Caco-2 (cell line): ENCODE measurements around a stretch of chr13.

- PRO-cap: no peak
- RRBS: no CpG with 5 or more reads among the region's 7 CpGs
These were observed 14.6 kb downstream of the ZIC2 start for GRCh38 chr13:99996240-99996493.

- PRO-cap: no peak
- RRBS: no CpG with 5 or more reads among the region's 1 CpG
These were observed 185.8 kb downstream of the GGACT start for GRCh38 chr13:100402846-100403128.

GRCh38 chr13:100540103-100540574, 48.5 kb downstream of the GGACT start:
- PRO-cap: no peak
- RRBS: no CpG with 5 or more reads among the region's 15 CpGs

GRCh38 chr13:100674984-100675553, 474 bp upstream of the TMTC4 start:
- PRO-cap: bidirectional peak, plus-strand start at chr13:100675060, minus-strand start at chr13:100674795
- RRBS: 3% methylated on average over 30 of the region's 53 CpGs

DNA sequence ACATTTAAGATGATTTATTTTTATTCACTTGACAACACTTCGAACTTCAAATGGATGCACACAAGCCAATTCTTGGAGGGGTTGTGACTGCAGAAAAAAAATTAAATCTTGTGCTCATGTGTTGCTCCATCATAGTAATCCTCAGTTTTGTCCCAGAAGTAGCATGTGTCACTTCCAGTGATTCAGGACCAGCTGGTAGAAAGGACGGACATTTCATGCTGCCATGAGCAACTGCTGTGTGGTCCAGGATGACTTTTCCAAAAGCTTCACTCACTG, 71.1 kb downstream of the ITGBL1 start:
- PRO-cap: no peak
- RRBS: no CpG with 5 or more reads among the region's 2 CpGs

DNA sequence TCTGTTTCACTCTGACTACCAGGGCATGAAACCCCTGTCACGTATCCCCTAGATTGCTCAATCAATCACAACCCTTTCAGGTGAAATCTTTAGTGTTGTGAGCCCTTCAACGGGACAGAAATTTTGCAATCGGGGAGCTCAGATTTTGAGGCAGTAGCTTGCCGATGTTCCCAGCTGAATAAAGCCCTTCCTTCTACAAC, 176.8 kb downstream of the FGF14 start:
- PRO-cap: no peak
- RRBS: no CpG with 5 or more reads among the region's 4 CpGs

DNA sequence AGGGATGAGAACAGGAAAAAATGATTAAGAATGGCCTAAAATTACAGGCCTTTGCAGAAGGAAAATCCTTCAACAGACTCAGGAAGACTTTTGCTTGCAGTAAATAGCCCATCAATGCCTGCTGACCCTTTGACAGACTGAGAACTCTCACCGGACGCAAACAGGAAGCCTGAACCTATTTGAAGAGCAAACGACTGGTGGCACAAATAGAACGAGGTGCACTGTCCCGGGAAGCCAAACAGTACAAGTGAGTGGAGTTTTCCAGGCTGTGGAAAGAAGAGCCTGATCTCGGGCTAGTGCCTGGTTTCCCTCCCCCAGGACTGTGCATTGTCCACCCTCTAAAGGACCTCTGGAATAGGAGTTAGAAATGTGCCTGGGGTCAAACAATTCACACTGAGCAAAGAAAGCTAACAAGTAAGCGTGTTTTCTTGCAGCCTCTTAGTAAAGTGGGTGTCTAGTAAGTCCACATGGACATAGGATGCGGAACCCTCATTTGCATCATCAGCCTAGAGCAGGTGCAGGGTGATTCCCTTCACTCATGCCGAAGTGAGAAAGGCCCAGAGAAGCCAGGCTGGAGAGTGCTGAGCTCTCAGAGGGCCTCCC, 319.7 kb upstream of the FGF14 start:
- PRO-cap: no peak
- RRBS: 51% methylated on average over 4 of the region's 9 CpGs

DNA sequence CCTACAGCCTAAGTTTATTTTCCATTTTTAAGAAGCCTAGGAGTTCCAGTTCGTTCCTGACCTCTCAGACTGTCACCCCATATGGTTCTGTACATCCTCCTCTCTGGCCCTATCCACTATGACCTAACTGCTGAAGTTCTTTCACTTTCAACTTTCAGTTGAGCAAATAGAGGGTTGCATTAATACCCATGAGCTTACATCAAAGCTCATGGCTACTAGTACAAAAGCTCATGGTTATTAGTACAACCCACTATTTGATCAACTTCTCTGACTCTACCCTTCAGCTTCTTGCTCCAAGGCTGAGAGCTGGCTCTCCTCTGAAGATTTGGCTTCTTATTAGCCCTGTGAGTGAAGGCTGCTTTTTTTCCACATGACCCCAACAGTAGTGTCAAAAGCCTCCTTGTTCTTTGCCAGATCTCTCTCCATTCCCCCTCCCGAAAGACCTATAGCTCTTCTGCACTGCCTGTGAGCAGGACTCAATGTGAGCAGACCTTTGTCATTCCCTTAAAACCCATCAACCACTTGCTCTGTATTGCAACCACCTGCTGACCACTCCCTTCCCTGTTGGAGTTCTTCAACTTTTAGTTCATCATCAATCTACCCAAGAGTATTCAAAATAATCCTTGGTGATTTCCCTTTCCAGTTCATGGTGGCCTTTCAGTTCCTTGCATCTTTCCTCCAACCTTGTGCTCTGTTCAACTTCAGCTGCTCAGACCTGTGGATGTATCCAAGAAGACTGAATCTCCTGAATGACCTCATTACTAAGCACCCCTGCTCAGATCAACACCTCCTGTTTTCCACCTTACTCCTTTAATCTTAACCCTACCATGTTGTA, 267.6 kb upstream of the TPP2 start:
- PRO-cap: no peak
- RRBS: no CpG with 5 or more reads among the region's 2 CpGs

DNA sequence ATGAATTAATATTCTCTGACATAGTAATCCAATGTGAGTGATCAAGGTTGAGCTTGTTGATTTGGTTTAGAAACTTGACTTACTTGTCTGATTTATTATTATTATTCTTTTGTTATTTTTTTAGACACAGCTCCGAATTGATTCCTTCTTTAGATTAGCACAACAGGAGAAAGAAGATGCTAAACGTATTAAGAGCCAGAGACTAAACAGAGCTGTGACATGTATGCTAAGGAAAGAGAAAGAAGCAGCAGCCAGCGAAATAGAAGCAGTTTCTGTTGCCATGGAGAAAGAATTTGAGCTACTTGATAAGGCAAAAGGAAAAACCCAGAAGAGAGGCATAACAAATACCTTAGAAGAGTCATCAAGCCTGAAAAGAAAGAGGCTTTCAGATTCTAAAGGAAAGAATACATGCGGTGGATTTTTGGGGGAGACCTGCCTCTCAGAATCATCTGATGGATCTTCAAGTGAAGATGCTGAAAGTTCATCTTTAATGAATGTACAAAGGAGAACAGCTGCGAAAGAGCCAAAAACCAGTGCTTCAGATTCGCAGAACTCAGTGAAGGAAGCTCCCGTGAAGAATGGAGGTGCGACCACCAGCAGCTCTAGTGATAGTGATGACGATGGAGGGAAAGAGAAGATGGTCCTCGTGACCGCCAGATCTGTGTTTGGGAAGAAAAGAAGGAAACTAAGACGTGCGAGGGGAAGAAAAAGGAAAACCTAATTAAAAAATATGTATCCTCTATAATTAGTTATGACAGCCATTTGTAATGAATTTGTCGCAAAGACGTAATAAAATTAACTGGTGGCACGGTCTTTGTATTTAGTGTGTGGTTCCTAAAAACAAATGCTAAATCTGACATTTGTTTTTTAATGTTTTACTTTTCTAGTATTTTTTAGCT, 29.6 kb downstream of the ERCC5 start:
- PRO-cap: no peak
- RRBS: no CpG with 5 or more reads among the region's 16 CpGs

- PRO-cap: no peak
- RRBS: no CpG with 5 or more reads among the region's 13 CpGs
These were observed 56.9 kb downstream of the ERCC5 start for GRCh38 chr13:102902576-102903199.

GRCh38 chr13:103066443-103066757, 183 bp upstream of the SLC10A2 start:
- PRO-cap: no peak
- RRBS: no CpG with 5 or more reads among the region's 4 CpGs

DNA sequence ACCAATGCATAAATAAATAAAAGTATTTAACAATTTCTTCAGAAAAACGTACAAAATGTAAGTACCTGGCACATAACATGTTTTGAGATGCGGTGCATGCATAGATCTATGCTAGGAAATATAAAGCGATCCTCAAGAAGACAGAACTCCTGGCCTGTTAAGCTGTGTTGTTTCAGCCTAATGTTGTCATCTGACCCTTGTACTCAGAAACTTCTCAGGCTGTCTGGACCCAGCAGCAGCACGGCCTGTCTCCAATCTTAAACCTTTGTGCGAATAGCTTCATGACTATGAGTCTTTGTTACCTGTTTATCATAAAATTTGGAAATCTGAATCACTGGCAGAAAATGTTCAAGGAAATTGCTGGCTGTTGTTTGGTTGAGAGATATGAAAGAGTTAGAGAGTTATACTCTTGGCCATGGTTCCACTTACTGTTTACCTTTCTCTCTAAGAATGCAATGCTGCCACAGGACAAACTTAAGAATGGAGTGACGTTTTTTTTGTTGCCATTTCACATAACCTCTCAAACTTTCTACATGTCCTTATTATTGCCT, 59.7 kb downstream of the EFNB2 start:
- PRO-cap: unidirectional peak, plus-strand start at position 206 of the sequence; unidirectional peak, minus-strand start at position 445 of the sequence
- RRBS: no CpG with 5 or more reads among the region's 6 CpGs

GRCh38 chr13:106493457-106494214, 41.8 kb downstream of the EFNB2 start:
- PRO-cap: no peak
- RRBS: no CpG with 5 or more reads among the region's 18 CpGs

- PRO-cap: no peak
- RRBS: 2% methylated on average over 18 of the region's 40 CpGs
These were observed 2.4 kb downstream of the EFNB2 start for GRCh38 chr13:106532919-106533533.

- PRO-cap: no peak
- RRBS: no CpG with 5 or more reads among the region's 4 CpGs
These were observed 1.7 kb upstream of the ARGLU1 start for GRCh38 chr13:106569461-106570231.

DNA sequence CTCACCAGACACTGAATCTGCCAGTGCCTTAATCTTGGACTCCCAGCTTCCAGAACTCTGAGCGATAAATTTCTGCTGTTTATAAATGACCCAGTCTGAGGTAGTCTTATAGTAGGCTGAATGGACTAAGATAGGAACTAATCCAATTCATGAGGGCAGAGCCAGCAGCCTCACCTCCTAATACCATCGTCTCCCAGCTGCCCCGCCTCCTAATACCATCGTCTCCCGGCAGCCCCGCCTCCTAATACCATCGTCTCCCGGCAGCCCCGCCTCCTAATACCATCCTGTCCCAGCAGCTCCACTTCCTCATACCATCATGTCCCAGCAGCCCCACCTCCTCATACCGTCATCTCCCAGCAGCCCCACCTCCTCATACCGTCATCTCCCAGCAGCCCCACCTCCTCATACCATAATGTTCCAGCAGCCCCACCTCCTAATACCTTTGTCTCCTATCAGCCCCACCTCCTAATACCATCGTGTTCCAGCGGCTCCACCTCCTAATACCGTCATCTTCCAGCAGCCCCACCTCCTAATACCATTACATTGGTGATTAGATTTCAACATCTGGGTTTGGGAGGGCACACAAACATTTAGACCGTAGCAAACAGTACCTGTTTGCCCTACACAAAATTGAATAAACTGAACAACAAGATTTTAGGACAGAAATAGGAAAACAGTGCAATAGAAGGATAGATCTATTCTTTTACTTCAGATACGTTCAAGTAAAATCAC, 2.5 kb upstream of the ARGLU1 start:
- PRO-cap: unidirectional peak, minus-strand start at position 182 of the sequence
- RRBS: no CpG with 5 or more reads among the region's 16 CpGs

DNA sequence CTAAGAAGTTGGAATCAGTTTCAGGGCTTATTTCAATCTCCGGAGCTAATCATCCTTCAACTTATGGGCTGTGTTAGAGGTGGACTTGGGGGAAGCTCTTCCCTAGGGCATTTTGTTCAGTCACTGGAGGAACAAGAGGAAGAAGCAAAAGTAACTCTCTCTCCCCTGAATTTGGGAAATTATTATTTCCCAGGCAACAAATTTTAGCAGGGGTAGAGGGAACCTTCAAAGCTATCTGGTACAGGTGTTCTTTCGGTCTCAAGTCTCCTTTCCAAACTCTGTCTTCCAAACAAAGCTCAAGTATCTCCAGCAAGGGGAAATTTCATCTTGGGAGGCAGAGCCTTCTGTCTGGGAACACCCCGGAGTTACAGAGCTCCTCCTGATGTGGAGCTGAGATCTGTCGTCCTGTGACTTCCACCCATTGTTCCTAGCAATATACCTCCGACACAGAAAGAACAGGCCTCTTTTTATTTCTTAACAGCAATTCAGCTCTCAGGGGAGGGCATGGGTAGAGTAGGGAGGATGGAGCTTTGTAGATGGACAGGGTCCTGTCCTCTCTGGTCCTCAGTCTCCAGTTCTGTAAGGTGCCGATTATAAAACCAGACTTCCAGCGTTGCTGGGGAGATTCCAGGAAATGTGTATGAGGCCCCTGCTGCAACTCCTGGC, 55.8 kb upstream of the ARGLU1 start:
- PRO-cap: no peak
- RRBS: no CpG with 5 or more reads among the region's 7 CpGs

DNA sequence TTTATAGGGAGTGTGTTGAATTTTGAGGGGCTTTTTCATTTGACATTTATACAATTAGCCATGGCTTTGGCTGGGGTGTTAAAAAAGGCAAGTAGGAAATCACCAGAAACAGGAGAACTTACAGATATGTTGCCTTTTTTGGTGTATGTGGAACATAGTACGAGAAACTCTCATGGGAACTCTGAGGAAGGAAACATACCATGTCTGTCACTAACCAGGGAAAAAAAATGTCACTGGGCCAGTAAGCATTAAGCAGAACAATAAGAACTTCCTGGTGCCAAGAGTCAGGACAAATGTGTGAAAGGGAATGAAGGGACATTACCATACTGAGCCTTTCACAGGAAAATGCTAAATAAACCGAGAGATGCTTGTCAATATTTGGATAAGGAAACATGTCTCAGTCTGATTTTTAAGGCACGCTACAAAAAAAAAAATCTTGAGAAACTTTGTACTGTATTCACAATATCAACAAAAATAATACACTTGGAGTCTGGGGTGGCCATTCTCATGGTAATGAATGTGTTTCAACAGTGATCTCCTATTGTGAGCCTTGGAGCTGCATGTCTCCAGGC, 112.9 kb upstream of the ARGLU1 start:
- PRO-cap: no peak
- RRBS: no CpG with 5 or more reads among the region's 3 CpGs

GRCh38 chr13:106709465-106709904, 141.5 kb upstream of the ARGLU1 start:
- PRO-cap: no peak
- RRBS: no CpG with 5 or more reads among the region's 3 CpGs

DNA sequence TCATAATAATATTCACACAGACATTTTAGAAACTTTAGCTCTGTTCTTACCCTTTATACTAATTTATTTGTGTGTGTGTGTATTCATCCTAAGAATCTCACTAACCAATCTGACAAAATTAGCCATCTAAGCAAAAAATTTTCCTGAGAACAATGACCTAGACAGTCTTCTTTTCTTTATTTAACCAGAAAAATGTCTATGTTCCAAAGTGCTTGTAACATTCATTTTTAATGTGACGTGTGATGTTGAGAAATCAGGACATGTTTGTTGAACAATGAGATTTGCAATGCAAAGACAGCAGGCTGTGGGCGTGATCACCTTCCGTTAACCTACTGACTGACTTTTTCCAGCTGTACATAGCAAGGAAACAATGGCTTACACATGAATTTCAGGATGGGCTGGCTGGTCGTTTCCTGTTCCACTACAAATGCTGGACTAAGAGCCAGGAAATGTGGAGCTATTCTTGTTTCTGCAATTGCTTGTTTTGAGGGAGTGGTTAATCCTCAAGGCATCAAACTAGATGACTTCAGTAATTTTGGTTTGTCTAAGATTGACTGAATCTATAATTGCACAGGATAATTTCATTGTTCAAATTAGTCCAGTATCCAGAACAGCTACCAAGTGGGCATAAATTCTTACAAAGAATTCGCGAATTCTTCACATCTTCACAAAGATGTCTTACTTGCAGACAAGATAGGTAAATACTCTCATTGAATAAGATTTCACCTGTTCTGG, 634.7 kb upstream of the ARGLU1 start:
- PRO-cap: no peak
- RRBS: no CpG with 5 or more reads among the region's 6 CpGs